ENCODE measurements around a stretch of chr1.

DNA sequence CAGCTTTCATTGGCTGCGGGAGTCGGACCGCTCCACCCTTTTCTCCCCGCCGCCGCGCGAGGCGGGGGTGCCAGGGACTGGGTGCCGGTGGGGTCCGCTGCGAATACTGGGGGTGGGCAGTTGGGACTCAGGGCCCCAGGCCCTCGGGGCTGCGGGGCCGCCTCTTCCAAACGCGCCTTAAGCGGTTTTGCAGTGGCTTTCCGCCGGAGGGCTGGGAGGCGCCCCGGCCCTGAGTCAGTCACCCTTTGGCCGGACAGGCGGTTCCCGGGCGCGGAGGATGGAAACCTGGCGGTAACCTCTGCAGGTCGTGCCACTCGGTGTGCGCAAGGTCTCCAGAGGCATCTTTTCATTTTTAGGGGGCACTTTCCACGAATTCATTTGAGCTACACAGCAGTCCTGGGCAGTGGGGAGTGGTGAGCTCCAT is 349 bp upstream of the DHCR24 start:
- PRO-cap: bidirectional peak, plus-strand start at position 38 of the sequence, minus-strand start outside the sequence

DNA sequence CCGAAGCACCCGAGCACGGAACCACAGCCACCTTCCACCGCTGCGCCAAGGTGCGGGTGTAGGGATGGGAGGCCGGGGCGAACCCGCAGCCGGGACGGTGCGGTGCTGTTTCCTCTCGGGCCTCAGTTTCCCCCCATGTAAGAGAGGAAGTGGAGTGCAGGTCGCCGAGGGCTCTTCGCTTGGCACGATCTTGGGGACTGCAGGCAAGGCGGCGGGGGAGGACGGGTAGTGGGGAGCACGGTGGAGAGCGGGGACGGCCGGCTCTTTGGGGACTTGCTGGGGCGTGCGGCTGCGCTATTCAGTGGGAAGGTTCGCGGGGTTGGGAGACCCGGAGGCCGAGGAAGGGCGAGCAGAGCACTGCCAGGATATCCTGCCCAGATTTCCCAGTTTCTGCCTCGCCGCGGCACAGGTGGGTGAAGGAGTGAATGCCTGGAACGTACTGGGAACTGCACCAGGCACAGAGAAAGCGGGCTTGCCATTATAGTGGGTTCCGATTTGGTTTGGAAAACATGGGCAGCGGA is 707 bp downstream of the PCSK9 start:
- PRO-cap: no peak

DNA sequence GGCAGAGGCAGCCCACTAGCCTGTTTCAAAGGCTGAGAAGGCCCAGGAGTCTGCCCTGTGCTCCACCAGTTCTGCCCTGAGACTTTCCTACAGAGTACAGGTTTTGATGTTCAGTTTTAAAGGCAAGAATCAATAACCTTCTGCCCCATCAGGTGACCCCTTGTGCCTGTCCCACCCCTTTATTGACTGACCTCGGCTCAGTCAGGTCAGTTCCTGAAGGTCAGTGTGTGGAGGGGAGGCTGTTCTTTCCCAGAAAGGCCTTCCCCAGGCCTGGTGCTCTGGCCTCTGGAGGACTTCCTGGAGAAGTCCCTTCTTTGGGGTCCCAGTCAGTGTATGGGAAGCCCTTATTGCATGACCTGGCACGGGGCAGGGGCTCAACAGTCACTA is 14.3 kb downstream of the PCSK9 start:
- PRO-cap: no peak

DNA sequence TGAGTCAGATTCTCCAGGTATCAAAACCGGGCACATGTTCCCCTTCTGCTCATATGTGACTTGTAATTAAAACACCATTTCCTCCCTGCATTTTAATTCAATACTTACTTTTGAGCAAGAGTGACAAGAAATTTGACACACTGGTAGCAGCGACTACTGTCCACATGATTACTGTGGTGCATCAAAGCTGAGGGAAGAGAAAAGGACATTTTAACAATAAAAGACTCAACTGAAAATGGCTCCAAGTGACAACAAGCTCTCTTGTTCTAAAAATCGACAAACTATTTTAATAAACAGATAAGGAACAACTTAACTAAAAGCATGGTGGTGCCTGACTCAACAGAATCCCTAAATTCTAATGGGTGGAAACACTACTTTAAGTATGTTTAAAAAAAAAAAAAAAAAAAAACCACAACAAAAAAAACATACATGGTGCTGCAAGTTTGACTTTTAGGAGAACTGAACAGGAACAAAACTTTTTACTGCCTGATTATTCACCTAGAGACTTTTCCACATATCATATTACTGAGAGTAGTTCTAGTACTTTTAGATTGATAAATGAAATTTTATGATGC is 34.5 kb downstream of the PCSK9 start:
- PRO-cap: no peak

DNA sequence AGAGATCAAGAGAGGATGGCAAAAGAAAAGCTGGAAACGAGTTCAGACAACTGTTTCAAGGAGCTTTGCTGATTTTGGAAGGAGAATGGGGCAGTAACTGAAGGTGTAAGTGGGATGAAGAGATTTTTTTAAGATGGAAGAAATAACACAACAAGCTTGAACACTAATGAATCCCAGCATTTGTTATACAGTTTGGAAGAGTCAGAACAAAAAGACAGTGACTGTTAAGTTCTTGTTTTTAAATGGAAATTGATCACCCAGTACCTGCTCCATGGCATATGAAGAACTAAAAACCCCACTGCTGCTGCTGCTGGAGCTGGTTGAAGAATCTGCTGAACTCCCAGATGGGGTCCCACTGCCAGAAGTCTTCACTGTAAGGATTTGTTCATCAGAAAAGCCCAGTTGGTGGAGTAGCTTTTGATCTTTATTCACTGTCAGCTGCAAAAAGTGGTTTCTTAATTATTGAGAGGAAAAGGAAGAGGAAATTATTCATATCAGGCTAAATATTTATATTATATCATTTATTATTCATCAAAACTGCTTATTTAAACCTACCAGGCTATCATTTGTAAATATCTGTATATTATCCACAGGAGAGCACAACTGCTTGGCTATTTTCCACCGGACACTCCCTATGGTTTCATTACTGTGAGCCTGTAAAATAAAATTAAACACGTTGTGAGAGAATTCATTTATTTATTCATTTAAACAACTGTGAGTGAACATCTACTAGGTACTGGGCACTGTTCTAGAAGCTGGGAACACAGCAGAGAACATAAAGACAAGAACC is 77.7 kb downstream of the USP24 start:
- PRO-cap: no peak

- PRO-cap: no peak
Observed at GRCh38 chr1:55155432-55155691, 59.8 kb downstream of the USP24 start.

DNA sequence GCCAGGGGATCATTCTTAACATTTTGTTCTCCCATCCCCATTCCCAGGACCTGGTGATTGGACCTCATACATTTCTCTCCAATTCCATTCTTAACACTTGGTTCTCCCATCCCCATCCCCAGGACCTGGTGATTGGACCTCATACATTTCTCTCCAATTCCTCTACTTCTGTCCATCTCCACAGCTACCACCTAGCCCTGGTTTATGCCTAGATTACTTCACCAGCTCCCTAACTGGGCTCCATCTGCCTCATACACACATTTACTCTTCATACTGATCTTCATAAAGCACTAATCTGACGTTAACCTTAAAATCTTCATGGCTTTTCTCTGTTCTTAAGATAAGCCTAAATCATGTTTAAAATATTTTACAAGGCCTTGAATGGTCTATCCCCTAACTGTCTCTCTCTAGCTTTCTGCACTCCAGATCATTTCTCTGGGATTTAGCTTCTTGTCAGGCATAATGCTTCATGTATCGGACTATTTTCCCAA is 35.5 kb downstream of the USP24 start:
- PRO-cap: no peak

GRCh38 chr1:55288431-55288690 is 73.2 kb upstream of the USP24 start:
- PRO-cap: bidirectional peak, plus-strand start at chr1:55288551, minus-strand start at chr1:55288288

GRCh38 chr1:56397724-56398086 is 181.7 kb downstream of the PLPP3 start:
- PRO-cap: no peak

GRCh38 chr1:56413286-56414129 is 165.9 kb downstream of the PLPP3 start:
- PRO-cap: no peak

GRCh38 chr1:56447624-56448373 is 131.6 kb downstream of the PLPP3 start:
- PRO-cap: no peak

DNA sequence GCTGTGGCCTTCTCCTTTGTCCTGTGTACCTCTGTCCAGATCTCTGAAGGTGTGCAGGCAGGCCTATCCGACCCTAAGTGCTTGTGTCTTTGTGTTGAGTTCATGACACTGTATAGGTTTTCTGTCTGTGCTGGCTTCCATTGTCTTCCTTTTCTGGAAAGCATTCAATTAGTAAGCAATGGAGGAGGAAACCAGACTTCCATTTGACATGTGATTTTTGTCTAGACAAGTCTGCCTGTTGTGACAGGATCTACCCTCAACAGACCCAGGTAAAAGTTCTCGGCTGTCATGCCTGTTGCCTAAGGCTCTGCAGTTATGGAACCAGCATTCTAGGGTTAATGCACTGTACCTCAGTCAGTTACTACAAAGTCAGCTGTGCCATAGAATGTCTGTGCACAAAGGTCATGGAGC is 72.5 kb downstream of the PLPP3 start:
- PRO-cap: no peak

DNA sequence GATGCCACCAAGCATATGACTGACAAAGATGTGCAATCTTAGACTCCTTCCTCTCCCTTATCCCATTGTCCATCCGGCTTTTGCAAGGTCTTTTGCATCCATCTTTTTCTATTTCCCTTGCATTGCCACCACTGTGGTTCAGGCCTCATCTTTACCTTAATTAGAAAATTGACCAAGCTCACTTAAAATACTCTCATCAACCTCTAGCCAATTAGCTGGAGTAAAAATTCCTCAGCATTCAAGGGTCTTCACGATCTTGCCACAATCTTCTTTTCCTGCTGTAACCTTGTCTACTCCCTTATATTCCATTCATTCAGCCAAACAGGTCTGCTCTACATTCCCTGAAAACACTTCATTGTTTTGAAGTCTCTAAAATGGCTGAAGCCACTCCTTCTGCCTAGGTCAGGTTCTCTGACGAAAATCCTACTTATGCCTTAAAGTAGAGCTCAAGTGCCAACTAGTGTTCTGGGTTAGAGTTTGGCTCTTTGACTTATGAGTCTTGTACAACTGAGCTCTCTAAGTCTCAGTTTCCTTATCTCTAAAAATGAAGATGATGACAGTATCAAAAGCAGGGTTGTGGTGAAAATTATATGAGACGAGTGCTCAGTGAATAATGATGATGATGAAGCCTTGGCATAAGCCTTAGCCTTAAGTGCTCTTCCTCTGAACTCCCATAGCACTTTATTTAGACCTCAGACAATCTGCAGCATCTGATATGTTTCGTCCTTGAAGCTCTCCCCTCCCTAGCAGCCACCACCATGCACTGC is 48.7 kb downstream of the PLPP3 start:
- PRO-cap: no peak

- PRO-cap: no peak
Observed at GRCh38 chr1:56569527-56570117, 9.7 kb downstream of the PLPP3 start.

- PRO-cap: no peak
Observed at GRCh38 chr1:56681823-56682649, 36.9 kb downstream of the PRKAA2 start.

- PRO-cap: no peak
Observed at GRCh38 chr1:56684048-56684642, 39.0 kb downstream of the PRKAA2 start.

- PRO-cap: no peak
Observed at GRCh38 chr1:56911301-56912218, 54.3 kb downstream of the C8B start.

DNA sequence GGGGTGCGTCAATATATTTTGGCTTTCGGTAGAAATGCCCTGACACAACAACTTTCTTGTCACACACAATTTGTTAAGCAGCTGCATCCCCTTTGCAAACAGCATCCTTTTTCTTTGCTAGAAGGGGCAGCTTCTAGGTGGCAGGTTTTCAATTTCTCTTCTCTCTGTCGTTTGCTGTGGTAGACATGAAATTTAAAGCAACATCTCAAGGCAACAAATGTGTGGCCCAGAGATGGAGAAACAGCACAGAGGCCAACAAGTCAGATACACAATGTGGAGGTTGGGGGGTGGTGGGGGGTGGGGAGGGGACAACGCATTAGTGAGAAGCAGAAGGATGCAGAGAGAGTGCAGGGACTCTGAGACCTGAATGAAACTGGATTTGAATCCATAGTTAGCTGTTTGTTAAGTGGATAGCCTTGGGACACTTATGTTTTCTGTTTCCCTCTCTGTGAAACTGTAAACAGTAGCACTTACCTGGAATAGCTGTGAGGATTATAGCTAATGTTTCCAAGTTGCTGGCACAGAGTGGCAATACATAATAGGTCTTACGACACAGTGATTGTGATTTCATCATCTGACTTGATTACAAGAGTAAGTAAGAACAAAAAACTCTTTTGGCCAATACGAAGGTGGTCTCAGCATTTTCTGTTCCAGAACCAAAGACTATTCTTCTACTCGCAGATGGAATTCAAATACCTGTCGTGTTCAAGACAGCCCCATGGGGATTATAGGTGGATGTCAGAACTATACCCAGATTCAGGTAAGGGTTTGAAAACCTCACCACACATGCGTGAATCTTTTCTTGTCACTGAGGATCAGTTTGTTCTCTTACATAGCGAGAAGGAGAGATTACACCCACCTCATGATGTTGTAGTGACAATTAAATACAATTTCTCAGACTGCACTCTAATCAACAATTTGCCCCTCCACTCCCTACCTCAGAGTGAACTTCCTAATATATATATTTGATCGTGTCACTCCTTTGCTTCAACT is 2.2 kb downstream of the C8B start:
- PRO-cap: no peak

- PRO-cap: no peak
Observed at GRCh38 chr1:56967317-56967681, 1.5 kb upstream of the C8B start.

- PRO-cap: no peak
Observed at GRCh38 chr1:57003821-57004323, 38.1 kb upstream of the C8B start.

Data from pulmonary artery (tissue), 1 donor.